ENCODE data around the gene TSC1.

DNA sequence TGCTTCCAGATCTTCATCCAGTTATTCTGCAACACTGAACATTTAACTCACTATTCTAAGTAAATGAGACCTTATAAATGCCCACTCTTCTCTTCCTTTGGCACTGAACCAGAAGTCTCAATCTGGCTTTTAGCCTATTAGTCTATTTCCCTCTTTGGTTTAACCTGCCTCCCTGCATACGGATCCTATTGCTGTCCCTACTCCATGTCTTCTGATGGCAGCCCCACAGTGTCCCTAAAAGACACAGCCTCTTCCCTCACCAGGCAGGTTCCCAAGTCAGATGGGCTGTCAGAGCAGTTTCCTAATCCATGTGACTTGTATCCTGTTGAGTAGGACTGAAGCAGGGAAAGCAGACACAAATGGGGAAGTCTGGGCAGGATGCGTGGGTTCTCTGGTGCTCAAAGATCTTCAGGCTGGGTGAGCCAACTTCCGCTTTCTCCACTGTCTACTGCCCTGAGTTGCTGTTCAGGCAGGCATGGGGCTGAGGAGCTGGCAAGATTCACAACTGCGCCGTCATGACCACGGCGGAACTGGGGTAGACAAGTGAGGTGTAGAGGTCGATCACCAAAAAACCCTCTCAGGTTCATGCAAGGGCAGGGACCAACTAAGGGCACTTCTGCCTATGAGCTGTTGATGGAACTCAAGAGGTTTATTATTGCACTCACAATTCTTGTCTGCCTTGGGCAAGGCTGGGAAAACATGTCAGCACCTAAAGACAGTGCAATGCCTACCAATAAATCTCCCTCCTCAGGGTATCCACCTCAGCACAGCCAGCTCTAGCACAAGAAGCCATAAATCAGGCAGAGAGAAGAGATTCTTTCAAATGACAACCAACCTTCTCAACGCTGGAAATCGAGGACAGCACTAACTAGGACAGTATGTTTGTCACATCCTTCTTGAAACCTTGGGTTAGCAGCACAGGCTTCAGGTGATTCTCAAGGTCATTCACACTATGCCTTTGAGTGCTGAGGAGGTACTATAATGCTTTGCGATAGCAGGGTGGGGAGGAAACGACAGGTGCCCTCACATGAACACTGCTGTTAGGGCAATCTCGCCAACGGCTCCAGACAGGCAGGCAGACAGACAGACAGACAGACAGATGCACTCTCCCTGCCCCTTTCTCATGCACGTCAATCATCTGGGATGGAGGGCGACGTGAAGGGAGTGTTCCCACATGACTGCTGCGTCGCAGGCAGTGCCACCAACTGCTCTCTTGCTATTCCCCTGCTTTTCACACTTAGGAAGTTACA lies 83.3 kb downstream of the RAPGEF1 start:
- PRO-cap, 4 experiments, result peak in 4 of 4 experiments; most common plus-strand start position 358 of the sequence (in 2); most common minus-strand start position 213 of the sequence (in 4)
- RAMPAGE, long total RNA, 2 experiments, result no peak in any of the 2 experiments

DNA sequence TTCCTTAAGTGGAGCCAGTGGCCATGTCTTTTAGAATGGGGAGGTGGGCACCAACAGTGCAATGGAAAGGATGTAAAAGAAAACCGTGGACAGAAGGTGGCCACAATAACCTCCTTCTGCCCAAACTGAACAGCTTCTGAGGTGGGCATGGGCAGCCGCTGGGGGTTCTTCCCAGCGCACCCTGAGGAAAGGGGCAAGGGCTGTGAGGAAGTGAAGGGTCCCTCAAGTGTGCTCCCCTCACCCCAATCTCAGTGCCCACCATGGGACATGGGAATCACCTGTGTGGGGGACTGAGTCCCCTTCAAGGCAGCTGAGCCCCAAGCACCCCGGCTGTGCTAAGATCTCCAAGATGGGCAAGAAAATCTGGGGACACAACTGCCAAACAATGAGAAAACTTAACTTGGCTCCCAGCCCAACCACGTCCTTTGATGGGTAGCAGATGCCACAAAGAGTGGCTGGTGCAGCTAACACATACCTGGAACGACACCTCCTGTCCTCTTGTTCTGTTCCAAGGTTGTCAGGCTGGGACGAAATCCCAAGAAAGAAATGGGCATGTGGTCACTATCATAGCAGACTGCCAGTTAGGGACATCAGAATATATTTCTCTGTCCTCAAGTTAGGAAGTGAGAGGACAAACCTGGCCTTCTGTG lies 63.7 kb downstream of the RAPGEF1 start:
- PRO-cap, 4 experiments, result no peak in any of the 4 experiments
- RAMPAGE, long total RNA, 2 experiments, result no peak in any of the 2 experiments

GRCh38 chr9:131697818-131698302 lies 42.0 kb downstream of the RAPGEF1 start:
- PRO-cap, 4 experiments, result peak in 1 of 4 experiments; most common minus-strand start chr9:131698205 (in 1)
- RAMPAGE, long total RNA, 2 experiments, result no peak in any of the 2 experiments

DNA sequence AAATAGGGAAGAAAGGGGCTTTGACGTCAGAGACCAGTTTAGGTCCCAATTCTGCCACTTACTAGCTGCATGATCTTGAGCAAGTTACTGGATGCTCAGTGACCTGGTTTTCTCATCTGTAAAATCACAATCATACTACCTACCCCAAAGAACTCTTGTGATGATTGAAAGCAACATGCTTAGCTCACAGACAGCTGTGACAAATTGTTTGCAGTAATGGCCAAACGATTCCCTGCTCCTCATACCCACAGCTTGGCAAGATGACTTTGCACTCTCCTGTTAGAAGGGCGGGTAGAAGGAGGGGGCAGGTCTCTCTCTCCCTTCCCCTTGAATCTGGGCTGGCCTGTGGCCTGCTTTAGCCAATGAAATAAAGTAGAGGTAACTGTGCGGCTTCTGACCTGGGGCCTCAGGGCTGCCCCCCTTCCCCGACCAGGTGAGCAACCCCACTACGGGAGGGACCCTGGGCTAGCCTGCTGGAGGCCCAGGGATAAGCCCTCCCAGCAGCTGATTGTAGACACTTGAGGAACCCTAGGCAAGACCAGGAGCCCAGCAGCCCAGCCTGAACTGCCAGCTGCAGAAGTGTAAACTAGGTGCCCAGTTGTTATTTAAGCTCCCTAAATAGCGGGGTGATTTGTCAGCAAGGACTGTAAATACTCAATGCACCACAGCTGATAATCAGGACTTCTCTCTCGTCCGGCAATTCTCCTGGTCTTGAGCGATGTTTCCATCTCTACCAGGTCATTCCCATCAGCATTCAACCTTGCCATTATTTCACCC lies 41.4 kb downstream of the RAPGEF1 start:
- PRO-cap, 4 experiments, result peak in 2 of 4 experiments; most common plus-strand start position 70 of the sequence (in 1)
- RAMPAGE, long total RNA, 2 experiments, result no peak in any of the 2 experiments

DNA sequence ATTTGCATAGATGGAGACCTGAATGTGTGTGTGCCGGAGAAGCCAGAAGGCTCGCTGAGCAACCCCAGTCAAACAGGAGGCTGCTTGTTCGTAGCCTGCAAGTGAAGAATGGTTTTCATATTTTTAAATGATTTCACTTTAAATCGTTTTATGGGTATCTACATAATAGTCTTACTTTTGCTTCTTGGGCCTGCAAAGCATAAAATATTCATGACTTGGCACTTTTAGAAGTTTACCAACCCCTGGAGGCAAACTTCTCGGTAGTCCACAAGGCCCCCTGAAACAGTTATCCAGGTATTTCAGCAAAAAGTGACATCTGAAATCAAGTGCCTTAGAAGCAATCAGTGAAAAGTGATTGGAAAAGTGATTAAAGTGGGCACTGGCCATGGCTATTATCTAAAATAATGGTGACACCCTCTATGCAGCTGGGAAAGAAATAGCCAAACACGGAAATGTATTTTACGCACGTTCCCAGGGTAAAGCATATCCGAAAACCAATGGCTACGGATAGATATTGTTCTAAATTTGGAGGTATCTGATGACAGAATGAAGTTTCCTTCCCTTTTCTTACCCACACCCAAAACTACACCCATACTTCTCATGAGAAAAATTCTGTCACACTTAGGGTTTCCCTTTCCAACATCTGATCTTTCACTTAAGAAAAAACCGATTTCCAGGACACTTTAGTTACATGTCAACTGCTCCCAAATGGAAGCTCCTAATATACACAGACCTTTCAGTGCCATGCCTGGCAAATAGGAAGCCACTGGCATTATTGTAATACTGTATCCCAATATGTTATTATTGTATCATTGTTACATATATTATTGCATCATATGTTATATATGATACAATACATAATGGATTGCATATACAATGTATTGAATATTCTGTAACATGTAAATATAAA lies 38.9 kb downstream of the RAPGEF1 start:
- PRO-cap, 4 experiments, result no peak in any of the 4 experiments
- RAMPAGE, long total RNA, 2 experiments, result no peak in any of the 2 experiments

GRCh38 chr9:131711982-131712343 lies 27.9 kb downstream of the RAPGEF1 start:
- PRO-cap, 4 experiments, result no peak in any of the 4 experiments
- RAMPAGE, long total RNA, 2 experiments, result no peak in any of the 2 experiments

DNA sequence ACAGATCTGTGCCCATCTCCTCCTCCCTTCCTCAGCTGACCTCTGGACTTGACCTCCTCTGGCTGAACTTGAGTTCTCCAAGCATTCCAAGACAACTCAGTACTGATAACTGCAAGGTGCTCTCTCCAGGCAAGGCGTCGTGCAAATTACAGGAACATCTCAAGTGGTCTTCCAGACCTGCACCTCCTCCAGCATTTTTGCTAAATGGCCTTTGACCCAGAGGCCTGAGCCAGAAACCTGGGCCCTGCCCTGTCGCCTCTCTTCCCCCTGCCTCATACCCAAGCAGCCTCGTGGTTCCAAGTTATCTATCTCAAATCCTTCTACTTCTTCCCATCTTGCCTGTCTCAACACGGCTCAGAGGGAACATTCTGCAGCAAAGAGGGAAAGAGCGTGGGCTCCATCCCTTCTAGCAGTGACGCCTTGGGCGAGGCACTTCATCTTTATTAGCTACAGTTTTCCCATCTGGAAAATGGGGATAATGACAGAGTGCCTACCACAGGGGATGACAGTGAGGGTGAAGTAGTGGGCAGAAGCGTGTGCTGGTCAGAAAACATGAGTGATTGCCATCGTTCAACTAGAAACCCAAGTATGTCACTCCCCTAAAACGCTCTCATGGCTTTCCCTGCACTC lies 126.4 kb upstream of the RAPGEF1 start:
- PRO-cap, 4 experiments, result peak in 1 of 4 experiments; most common minus-strand start position 199 of the sequence (in 1)
- RAMPAGE, long total RNA, 2 experiments, result no peak in any of the 2 experiments

DNA sequence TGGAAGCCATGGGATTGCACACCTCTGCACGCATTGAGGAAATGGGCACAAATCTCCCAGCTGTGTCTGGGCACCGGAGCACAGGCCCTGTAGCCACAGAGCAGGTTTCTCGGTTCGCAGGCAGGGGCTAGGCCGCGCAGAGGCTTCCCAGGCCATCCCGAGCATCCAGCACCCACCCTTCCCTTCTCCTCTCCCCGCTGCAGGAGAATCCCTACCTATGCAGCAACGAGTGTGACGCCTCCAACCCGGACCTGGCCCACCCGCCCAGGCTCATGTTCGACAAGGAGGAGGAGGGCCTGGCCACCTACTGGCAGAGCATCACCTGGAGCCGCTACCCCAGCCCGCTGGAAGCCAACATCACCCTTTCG lies 35.9 kb downstream of the NTNG2 start:
- PRO-cap, 4 experiments, result no peak in any of the 4 experiments
- RAMPAGE, long total RNA, 2 experiments, result no peak in any of the 2 experiments

GRCh38 chr9:132272483-132272960 lies 82.3 kb downstream of the SETX start:
- PRO-cap, 4 experiments, result peak in 1 of 4 experiments; most common minus-strand start chr9:132272538 (in 1)
- RAMPAGE, long total RNA, 2 experiments, result no peak in any of the 2 experiments

- PRO-cap, 4 experiments, result peak in 1 of 4 experiments; most common minus-strand start chr9:132317211 (in 1)
- RAMPAGE, long total RNA, 2 experiments, result no peak in any of the 2 experiments
These were observed 37.6 kb downstream of the SETX start for GRCh38 chr9:132316686-132318059.

DNA sequence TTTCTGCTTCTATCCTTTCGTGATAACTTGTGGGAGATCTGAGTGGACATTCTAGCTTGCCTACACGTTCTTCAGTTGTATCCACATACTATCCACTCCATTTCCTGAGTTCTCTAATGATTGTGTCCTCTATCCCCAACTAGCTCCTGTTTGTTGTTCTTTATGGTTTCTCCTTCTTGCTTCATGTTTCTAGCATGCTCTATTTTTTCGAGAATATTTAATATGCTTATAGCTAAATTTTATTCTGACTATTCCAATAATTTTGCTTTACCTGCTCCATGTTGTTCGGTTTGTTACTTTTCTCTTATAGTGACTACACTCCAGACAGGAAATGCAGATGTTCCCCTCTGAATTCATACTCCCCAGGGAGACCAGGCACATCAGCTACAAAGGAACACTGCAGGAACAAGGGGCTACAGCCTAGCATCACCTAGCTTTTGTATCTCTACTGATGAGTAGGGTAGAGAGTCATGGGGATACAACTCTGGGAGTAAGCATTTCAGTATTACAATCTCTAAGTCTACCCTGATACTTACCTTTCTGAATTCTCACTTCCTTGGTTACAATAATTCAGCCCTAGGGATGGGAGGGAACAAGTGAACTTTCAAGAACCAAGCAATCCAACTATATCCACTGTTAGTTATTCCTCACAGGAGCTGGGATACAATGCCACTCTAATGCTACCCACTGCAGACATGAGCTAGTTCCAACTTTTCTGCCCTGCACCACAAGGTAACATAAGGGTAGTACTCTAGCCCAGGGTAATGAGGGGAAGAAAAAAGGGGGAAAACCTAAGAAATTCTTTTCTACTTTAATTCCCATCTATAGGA lies 36.5 kb downstream of the SETX start:
- PRO-cap, 4 experiments, result no peak in any of the 4 experiments
- RAMPAGE, long total RNA, 2 experiments, result no peak in any of the 2 experiments

DNA sequence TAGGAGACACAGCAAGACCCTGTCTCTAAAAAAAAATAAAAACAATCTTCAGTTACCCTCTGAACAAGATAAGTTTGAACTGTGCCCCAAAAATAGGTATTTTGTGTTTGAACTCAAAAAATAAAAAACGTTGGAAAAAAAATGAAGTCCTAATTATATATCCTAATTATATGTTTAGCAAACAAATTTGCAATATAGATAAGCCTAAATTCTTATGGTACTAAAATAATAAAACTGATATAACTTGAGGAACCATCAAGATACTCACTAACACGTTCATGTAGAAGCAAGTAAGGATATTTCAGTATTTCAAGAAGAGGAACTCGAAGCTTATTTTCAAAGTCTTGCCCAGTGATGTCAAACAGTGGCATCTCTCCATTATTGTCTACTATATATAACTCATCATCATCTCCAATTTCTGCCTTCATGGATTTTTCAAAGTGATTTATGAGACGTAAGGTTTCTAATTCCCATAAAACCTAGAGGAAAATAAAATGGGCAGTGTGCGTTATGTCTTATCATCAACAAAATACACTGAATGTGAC lies 8.7 kb downstream of the SETX start:
- PRO-cap, 4 experiments, result no peak in any of the 4 experiments
- RAMPAGE, long total RNA, 2 experiments, result no peak in any of the 2 experiments

DNA sequence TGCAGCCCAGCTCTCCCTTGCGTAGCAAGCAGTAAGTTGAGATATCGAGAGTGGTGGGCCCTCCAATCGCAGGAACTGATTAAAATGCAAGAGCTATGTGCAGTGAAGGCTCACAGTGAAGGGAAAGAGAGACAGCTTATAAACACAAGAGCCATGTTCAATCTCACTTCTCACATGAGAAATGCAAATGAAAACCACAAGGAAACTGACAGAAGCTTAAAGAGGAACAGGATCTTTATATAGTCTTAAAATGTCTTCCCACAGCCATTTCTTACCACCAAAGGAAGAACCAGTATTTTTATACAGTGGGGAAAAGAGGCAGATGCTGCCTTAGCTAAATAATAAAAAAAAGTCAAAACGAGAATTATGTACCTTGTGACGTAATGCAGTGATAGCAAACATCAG lies 24.6 kb downstream of the TTF1 start:
- PRO-cap, 4 experiments, result no peak in any of the 4 experiments
- RAMPAGE, long total RNA, 2 experiments, result no peak in any of the 2 experiments

DNA sequence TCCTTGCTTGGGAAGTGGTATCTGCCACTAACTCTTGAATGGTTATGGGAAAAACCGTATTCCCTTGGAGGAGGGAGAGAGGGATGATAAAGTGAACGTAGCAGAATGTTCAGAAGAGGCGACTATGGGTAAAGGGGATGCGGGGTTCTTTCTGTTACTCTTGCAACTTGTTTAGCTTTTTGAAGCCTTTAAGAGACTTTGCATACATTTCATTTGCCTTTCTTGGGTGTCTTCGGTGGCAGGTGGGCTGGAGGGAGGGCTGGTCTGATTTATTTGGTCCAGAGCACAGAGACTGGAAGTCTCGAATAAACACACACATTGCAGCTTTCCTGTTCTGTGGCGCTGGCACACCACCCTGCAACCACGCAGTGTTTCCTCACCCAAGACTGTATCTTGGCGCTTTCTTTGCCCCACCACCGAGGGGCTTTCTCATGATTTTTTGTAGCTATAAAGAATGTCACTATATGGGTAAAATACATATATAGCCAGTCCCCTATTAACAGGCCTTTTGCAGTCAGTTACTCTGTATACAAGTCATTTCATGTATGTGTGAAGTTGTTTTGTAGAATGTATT lies 23.1 kb downstream of the TTF1 start:
- PRO-cap, 4 experiments, result no peak in any of the 4 experiments
- RAMPAGE, long total RNA, 2 experiments, result no peak in any of the 2 experiments

DNA sequence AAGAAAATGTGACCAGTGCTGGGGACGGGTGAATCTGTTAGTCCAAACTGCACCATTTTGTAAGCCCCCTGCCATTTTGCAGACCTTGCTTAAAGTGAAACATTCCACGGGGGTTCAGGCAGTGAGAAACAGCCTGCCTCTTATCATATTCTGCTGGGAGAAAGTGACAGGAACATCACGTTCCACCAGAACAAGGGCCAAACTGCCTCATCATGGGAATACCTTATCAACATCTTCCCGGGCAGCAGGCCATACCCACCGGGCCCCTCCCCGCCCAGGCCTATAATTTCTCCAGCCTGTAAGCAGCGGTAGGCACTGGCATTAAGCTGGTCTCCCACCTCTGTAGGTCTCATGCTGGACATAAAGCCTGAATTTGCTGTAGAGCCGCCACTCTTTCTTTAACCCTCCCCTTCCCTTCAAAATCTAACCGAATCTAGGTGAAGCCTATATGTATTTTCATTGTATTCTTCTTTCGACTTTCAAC lies 1.5 kb upstream of the CFAP77 start:
- PRO-cap, 4 experiments, result no peak in any of the 4 experiments
- RAMPAGE, long total RNA, 2 experiments, result no peak in any of the 2 experiments

- PRO-cap, 4 experiments, result peak in 3 of 4 experiments; most common plus-strand start chr9:132474632 (in 3)
- RAMPAGE, long total RNA, 2 experiments, result no peak in any of the 2 experiments
These were observed 64.3 kb downstream of the CFAP77 start for GRCh38 chr9:132474164-132474777.

GRCh38 chr9:132531081-132531709 lies 51.2 kb upstream of the BARHL1 start:
- PRO-cap, 4 experiments, result no peak in any of the 4 experiments
- RAMPAGE, long total RNA, 2 experiments, result no peak in any of the 2 experiments

DNA sequence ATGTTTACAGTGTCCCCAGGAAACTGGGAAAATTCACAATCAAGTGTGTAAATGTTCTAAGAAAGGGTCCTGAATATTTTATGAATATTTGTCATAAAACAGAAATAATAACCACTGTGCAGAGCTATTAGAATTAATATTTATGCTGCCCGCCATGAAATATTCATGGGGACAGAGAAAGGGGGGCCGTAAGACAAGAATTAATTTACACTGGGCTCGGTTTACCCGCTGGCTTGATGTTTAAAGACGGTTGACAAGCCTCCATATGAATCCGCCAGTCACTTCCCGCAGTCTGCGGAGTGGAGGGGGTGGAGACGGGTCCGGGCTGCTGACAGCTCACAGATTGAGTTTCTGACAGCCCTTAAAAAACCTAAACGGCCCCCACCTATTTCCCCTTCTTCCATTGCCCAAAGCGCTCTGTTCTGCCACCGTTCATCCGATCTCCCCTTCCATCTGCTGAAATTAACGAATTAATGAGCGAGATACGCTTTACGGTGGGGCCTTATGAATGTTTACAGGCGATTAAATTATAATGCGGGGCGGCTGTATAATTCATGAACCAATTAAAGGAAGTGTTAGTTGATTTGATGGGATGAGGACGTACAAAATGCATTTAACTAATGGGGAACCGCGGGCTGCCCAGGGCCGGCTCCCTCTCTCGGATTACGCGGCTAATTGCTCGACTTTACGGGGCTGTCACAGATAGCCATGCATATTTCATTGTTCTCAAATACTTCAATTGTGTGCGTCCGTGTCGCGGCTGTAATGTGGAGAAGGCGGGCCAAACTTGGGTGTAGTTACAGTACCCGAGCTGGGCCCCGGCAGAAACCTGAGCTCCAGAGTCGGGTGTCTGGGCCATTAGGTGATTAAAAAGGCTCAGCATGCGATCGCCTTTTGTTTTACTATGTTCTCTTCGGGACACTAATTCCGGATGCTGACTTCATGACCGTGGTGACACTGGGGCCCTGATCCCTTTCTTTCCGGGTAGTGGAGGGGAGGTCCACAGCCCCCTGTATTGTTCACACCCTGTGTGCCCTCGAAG lies 74.7 kb downstream of the GTF3C4 start:
- PRO-cap, 4 experiments, result no peak in any of the 4 experiments
- RAMPAGE, long total RNA, 2 experiments, result no peak in any of the 2 experiments

DNA sequence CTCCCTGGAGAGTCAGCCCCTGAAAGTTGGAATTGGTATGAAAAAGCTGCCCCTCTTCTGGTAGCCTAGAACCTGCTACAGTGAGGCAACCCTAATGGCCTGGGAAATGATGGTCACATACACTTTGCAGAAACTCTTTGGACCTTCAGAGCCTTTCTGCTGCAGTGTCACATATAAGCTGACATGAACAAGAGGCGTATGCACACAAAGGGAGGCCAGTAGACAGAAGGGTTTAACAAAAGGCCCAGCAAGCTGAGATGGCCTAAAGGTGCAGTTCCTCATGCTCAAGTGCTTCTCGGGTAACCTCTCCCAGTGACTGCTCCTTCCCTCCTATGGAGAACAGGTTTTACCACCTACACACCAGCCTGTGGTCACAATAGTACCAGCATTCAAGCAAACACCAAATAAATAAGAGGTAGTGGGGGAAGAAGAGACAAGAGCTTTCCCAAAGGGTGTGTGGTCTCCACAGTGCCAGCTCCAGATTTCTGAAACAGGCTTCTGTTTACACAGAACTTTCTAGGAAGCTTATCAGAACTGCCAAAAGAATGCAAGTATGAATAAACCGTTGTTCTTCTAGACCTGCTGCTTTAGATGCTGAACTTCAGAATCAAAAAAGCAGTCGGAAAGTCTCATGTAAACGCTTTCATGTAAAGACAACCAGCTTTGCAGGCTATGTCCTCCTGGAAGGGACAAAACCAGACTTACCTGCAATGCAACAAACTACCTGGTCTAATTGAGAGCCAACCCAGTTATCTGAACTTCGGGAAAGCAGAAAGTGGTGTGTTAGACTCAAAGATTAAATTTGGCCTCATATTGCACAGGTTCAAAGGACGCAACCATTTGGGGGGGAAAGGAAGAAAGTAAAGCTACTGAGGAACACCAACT lies 16.6 kb downstream of the SPACA9 start:
- PRO-cap, 4 experiments, result no peak in any of the 4 experiments
- RAMPAGE, long total RNA, 2 experiments, result no peak in any of the 2 experiments

- PRO-cap, 4 experiments, result peak in 4 of 4 experiments; most common plus-strand start chr9:132944955 (in 4); most common minus-strand start chr9:132944608 (in 2)
- RAMPAGE, long total RNA, 2 experiments, result start-site peak on the minus strand in 2 of 2 experiments, at chr9:132944608-132944616 at its widest, 59 to 137 reads per replicate
These were observed at the start of gene TSC1 for GRCh38 chr9:132944406-132945223. TSC1 (minus strand) TSS chr9:132944616.